ENCODE measurements around the gene TTN.

GRCh38 chr2:176083240-176083692 lies 496 bp downstream of the EVX2 start:
- RRBS = 9% methylated on average over 22 of the region's 42 CpGs

DNA sequence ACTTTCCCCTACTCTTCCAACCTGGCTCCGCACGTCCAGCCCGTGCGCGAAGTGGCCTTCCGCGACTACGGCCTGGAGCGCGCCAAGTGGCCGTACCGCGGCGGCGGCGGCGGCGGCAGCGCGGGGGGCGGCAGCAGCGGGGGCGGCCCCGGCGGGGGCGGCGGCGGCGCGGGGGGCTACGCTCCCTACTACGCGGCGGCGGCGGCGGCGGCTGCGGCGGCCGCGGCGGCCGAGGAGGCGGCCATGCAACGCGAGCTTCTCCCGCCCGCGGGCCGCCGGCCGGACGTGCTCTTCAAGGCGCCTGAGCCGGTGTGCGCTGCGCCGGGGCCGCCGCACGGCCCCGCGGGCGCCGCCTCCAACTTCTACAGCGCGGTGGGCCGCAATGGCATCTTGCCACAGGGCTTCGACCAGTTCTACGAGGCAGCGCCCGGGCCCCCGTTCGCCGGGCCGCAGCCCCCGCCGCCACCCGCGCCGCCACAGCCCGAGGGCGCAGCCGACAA lies 455 bp downstream of the HOXD11 start:
- RRBS = 4% methylated on average over 22 of the region's 85 CpGs

- RRBS = 10% methylated on average over 8 of the region's 32 CpGs
Measured at GRCh38 chr2:176139494-176140091, 10.1 kb downstream of the HOXD8 start.

DNA sequence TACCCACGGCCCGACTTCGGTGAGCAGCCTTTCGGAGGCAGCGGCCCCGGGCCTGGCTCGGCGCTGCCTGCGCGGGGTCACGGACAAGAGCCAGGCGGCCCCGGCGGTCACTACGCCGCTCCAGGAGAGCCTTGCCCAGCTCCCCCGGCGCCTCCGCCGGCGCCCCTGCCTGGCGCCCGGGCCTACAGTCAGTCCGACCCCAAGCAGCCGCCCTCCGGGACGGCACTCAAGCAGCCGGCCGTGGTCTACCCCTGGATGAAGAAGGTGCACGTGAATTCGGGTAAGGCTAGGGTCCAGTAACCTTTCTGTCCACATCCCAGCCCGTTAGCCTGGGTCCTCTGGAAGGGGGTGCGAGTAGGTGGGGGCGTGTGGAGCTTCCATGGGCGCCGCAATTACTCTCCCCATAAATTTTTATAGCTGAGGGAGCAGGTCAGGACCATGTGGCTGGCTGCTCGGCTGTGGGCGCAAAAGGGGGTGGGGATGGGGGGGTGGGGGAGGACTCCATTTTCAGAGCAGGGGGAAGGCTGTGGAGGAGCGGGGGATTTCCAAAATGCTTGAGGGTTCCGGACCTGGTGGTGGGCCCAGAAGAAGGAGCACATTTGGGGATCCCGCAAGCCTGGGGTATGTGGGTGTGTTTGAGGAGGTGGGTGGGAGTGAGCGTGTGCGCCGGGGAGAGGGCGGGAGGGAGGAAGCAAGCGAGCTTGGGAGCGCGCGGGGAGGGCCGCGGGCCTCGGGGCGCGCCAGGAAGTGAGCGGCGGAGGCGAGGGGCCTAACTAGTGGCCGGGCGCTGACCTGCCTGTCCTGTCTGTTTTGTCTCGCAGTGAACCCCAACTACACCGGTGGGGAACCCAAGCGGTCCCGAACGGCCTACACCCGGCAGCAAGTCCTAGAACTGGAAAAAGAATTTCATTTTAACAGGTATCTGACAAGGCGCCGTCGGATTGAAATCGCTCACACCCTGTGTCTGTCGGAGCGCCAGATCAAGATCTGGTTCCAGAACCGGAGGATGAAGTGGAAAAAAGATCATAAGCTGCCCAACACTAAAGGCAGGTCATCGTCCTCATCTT lies 770 bp downstream of the HOXD4 start:
- RRBS = 13% methylated on average over 33 of the region's 73 CpGs

DNA sequence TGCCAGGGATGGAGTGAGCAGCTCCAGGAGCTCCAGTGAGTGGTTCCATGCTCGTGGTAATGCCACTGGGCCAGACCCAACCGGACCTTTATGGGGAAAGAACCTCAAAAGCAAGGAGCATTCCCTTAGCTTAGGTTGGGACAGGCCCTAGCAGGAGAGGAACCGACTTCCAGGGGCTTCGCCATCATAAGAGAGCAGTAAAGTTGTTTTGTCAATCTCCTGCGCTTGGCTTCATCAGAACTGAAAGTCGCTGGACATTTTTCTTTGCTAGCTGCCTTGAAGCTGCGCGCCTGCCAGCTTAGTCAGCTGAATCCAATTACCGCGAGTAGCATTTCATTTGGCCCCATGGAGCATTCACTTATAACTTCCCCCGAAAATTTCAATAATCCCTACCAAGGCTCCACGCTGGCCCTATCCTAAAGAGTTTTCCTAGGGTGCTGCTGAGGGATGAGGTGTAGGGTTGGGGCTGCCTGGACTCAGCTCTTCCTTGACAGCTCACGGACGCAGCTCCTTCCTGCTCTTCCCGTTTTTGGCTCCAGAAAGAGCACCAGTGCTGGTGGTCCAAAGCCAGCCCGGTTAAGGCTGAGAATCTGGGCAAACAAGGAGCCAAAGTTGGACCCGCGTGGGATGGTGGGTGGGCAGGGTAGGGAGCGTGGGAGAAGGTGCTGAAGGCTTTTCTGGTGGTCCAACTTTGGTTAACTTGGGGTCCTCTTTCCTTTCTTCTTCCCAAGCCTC lies 5.0 kb downstream of the HOXD3 start:
- RRBS = 22% methylated on average over 2 of the region's 19 CpGs

DNA sequence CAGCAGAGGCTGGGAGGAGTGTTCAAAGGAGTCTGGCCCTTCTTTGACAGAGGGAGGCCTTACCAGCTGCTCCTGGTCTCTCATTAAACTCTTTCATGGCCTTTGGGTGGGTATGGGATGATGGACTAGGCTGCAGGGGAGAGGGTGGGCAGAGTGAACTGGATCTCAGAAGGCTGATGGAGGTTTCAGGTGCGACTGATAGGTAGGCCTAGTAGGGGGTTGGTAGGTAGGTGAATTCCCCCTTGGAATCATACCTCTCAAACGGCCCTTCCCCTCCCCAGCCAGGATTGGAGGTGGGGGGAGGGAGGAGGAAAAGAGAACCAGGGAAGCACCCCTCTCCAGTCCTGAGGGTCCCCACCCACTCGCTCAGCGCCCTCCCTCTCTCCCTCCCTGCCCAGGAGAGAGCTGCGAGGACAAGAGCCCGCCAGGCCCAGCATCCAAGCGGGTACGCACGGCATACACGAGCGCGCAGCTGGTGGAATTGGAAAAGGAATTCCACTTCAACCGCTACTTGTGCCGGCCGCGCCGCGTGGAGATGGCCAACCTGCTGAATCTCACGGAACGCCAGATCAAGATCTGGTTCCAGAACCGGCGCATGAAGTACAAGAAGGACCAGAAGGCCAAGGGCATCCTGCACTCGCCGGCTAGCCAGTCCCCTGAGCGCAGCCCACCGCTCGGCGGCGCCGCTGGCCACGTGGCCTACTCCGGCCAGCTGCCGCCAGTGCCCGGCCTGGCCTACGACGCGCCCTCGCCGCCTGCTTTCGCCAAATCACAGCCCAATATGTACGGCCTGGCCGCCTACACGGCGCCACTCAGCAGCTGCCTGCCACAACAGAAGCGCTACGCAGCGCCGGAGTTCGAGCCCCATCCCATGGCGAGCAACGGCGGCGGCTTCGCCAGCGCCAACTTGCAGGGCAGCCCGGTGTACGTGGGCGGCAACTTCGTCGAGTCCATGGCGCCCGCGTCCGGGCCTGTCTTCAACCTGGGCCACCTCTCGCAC lies 14.3 kb downstream of the HOXD3 start:
- RRBS = 7% methylated on average over 27 of the region's 65 CpGs

DNA sequence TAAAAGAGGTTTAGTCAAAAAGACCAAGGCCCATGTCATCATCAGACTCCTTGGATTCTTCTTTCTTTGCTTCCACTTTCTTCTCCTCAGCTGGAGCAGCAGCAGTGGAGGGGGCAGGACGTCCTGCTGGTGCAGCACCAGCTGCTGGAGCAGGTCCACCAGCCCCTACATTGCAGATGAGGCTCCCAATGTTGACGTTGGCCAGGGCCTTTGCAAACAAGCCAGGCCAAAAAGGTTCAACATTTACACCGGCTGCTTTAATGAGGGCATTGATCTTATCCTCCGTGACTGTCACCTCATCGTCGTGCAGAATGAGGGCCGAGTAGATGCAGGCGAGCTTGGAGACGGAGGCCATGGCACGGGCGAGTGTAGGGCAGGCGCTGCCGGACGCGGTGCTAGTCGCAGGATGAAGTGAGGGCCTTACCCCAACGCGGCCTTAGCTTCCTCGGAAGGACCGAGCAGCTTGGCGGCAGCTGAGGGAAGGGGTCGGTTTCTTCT lies 12.5 kb downstream of the HOXD1 start:
- RRBS = no CpG with 5 or more reads among the region's 22 CpGs

DNA sequence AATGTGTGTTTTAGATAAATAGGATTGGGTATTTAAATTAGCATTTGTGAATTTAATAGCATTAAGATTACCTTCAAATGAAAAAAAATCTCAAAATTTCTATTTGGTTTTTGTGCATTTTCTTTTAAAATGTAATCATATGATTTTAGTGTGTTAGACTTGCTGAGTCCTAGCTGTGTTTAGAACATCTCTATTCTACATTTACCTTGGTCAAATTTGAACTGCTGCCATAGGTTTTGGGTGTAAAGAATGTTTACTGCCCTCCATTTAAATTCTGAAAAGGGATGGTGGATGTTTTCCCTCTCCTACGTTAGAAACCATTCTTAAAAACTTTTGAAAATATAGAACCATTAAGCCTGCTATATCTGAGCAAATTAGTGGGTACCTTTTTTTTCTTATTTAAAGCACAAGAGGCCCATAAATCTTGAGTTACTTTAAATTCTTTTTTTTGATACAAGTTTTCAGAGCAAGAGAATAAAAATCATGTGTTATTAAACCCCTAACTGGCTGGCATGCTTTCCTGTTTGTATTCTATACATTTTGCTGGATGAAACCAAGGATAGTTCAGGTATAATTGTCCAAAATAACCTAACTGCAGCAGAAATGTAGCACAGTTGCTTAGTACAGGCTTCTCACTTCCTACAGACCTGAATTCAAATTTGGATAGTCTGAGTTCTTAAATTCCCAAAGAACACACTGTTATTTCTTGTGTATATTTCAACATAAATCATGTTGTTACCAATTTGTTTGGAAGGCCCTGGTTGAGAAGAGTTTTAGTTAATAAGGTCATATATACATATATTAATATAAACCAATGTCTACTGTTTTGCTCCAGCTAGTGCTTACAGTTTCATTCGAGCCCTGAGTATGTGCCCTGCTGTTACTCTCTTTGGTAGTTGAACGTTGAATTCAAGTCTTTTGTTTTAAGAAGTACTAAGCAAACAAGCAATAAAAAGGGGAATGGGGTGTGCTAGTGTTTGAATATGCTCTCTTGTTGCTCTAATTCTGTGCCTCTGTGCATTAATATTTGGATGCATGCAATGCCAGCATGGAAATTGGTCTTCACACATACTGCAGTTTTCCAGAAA lies 7.8 kb downstream of the HNRNPA3 start:
- RRBS = no CpG with 5 or more reads among the region's 3 CpGs

- RRBS = 67% methylated on average over 1 of the region's 20 CpGs
Measured at GRCh38 chr2:177248488-177249874, 15.5 kb downstream of the NFE2L2 start.

DNA sequence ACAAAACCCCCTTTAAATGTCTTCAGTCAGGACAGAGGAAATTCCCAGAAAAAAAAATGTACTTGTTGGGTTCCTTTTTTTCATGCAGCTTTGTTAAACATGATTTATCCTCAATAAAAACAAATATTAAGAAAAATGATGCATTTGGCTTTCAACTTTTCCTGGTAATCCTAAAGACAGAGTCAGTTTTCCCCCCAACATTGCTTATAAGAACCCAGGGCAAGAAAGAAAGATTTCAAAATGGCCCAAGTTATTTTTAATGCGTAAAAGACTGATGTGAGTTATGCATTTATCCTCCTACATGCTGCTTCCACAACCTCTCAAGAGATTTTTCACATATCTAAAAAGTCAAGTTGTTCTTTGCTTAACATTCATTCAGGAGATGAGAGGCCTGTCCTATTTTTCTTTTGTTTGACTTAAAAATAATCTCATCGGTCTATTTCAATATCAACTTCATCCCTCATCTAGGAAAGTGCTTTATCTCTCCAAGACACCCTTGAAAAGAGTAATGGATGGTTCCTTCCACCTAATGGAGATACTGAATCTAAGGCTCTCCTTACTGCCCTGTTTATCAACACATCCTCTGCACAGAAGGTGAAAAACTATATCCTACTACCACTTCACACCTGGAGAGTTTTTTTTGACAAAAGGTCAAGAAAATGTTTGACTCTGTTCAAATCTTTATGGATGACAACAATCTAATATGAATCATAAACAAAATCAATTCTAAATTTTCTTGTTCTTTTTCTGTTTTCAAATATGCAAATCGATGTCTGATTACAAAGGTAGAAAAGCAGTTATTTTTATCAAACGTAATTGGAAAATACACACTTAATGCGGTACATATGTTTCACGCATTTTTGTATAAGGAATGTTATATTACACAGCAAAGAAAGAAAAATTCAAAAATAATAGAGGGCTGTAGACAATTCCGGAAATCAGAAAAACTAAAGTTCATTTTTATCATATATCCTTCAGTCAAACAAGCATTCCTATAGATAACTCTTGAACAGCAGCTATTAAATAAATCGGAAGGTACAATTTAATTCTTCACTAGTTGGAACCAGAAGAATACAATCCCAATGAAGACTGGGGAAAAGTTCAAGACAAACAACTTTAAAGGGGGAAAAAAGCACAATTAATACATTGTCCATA lies 2.3 kb downstream of the NFE2L2 start:
- RRBS = no CpG with 5 or more reads among the region's 8 CpGs

DNA sequence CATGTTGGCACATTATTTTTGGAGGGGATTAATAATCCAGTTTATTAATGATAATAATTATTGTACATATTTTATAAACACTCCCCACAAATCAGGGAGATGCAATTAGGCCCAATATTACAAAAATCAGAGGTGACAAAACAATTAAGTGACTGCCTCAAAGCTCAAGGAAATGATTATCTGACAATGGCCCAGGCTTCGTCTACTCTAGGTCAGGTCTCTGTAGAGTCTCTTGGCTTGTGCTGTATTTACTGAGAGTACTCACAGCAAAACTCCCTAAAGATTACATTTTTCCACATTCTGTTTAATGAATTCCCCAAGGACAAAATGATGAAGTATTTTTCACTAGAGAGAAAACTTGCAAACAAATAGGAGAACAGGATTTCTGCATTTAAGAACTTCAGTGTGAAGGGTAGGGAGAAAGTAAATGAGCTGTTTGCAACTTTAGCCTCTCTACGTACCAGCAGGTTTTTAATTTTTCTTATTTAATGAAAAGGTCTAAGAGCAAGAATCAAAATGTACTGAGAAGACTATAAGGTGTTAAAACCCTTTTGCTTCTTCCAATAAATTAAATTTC lies 6.7 kb upstream of the NFE2L2 start:
- RRBS = no CpG with 5 or more reads among the region's 2 CpGs

- RRBS = no CpG with 5 or more reads among the region's 3 CpGs
Measured at GRCh38 chr2:178304203-178304652, 109.9 kb downstream of the OSBPL6 start.

GRCh38 chr2:178431516-178432173 lies 19.3 kb downstream of the PRKRA start:
- RRBS = no CpG with 5 or more reads among the region's 3 CpGs

- RRBS = no CpG with 5 or more reads among the region's 10 CpGs
Measured at GRCh38 chr2:178620972-178621607, 140.8 kb downstream of the PLEKHA3 start.

- RRBS = no CpG with 5 or more reads among the region's 8 CpGs
Measured at GRCh38 chr2:178715215-178716017, 91.8 kb downstream of the TTN start.

GRCh38 chr2:178719703-178720241 lies 87.5 kb downstream of the TTN start:
- RRBS = no CpG with 5 or more reads among the region's 3 CpGs

DNA sequence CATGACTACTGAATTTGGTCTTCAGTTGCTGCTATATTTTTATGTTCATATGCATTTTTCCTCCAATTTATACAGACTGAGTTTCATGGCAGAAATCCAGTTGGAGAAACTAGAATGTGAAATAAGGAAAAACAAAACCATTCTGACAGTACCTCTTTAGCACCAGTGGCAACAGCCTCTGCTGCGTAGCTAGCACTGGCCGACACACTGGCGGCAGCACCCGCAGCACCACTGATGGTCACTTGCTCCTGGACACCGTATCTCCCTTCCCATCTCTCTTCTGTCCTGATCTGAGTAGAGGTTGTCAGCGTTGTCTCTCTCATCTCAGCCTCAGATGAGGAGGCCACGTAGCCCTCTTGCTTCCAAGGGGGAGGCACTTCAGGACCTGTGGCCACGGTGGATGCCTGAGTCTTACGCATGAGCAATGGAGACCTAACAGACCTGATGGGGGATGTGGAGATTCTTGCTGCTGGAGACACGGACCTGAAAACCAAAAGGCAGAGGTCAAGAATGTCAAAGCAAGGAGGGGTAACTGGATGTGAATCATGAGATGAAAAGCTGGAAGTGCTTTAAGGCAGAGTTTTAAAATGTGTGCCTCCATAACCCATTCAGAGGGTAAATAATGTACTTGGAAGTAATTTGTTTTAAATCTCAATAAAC lies 12.3 kb downstream of the TTN start:
- RRBS = no CpG with 5 or more reads among the region's 10 CpGs

DNA sequence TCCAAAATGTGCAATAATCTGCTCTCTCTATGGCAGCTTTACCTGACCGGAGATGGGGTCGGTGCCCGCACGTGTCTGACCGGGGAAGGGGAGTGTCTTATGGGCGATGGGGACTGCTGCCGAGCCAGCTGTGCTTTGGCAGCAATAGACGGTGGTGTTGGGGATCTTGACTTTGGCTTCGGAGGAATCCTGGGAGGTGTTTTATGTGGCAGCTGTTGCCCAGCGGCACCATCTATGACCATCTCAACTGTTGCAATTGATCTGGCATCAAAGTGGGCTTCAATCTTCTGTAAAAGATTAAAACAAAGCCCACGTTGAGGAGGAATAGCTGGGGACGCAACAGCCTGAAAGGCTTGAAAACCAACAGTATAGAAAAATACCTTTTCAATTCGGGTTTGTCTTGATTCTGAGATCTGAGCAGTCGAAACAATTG lies 7.8 kb downstream of the TTN start:
- RRBS = no CpG with 5 or more reads among the region's 14 CpGs

- RRBS = no CpG with 5 or more reads among the region's 10 CpGs
Measured at GRCh38 chr2:178807011-178808089, at the start of gene TTN. TSS of gene TTN (minus strand) at chr2:178807423.

DNA sequence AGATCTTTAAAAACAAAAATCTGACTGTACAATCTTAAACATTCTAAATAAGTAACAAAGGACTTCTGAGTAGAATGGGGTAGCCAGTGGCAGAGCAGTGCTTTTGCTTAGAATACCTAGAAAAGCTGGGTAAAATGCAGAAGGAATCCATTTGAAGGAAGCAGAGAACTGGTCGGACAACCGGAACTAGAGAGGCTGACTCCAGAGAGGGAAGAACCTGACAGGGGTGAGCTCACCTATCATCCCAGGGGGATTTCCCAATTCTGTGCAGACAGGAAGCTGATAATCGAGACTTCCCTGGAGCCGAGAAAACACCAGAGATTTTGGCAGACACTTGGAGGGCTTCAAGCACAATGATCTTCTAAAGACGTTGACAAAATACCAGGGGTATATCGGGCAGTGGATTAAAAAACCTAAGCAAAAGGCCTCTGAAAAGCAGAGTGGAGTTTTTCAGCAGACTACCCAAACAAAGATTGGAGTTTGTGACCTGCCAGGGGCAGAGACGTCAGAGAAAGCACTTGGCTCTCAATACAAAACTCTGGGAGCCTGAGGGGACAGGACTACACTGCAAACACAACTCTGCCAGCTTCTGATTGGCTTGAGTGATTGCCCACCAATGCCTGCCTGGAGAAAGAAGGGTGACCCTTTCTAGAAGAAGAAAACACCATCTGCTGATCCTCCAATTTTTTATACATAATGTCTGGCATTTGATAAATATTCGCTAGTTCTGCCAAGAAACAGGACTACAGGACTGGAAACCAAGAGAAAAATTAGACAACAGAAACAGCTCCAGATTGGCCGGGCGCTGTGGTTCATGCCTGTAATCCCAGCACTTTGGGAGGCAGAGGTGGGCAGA lies 67.5 kb upstream of the TTN start:
- RRBS = no CpG with 5 or more reads among the region's 10 CpGs

All from islet of Langerhans (tissue), 1 donor.